Cerebellum (tissue), 5 donors: Measurements from ENCODE around the genes KIF16B and OTOR.

DNA sequence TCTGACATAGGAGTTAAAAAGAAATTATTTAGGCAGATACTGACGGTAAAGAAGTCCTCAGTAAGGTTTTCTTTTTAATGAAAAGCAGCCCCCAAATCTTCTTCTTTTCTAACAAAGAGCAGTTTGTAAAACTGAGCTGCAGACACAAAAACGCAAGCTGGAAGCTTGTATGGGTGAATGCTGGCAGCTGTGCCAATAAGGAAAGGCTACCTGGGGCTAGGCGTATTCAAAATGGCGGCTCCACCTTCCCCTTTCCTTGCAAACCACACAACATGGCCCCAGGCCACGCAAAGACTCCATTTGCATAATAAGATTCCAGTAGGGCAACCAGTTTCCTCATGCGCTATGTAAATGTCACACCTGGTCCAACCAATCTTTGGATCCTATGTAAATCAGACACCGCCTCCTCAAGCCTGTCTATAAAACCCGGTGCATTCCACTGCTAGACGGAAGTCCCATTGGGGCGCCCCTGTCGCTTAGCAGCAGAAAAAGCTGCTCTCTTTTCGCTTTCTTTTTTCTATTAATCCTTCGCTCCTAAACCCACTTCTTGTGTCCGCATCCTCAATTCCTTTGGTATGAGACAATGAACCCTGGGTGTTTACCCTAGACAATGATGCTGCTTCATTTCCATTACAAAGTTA, 505.9 kb upstream of the BTBD3 start:
- PRO-cap, 3 experiments, result no peak in any of the 3 experiments
- RAMPAGE, long total RNA, result no peak

DNA sequence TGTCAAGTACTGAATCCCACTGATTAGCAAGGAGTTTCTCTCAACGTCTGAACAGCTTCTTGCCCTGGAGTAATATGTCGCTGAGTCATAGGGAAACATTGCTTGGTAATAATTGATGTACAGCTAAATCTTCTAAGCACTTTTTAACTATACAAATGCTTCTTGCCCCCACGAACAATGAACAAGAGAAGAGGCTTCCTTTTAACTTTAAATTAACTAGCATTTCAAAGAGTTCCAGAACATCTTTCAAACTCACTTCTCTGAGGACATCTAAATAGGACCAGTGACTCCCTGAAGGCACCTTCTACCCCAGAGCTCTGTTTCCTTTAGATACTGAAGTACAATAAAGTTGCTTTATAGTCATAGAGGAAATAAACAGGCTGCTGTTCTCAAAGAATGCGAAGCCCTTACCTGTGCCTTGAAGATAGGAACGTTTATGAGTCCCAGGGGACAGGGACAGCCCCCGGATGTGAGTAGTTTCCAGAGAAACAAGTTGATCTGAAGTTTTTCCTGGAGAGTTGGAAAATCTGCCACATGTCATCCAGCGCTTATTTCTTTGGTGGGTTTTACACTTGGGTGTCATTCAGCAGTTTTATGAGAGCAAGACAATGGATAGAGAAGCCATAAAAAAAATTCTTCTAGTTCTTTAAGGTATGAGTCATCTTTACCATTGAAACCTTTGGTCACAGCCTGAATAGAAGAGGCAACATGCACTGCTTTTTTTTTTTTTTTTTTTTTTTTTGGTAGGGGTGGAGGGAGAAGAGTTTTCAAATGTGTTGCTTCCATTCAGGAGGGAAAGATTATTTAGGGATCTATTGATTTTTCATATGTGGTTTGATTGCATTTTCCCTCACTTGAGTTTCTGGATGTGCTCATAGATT, 462.4 kb upstream of the BTBD3 start:
- PRO-cap, 3 experiments, result no peak in any of the 3 experiments
- RAMPAGE, long total RNA, result no peak

DNA sequence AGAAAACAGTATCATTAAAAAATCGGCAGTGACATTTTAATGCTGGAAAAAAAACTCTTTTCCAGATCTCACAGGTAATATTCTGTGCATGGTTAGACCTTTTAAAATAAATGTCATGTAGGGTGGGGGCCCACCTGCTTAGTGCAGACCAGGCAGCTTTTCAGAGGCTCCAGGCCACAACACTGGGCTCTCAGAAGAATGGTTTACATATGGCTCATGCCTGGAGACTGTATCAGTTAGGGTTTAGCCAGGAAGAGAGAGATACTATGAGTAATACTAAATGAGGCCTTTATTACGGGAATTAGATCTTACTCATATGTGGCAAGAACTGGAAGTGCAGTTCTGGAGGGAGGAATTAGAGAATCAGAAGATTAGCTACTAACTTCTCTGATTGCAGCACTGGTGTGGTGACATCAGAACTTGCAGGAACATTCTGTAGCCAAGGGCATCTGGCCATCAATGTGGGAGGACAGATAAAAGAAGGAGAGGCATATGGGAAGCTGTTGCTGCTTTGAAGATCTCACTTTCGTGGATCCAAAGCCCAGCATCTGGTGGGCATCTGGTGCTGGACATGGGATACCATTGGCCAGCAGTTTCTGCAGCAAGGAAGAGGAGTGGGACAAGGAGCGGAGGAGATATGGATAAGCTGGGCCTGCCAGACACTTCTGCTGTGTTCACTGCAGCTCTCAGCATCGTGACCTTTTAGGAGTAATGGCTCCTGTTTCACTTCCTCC, 248.4 kb downstream of the BTBD3 start:
- PRO-cap, 3 experiments, result no peak in any of the 3 experiments
- RAMPAGE, long total RNA, result no peak

DNA sequence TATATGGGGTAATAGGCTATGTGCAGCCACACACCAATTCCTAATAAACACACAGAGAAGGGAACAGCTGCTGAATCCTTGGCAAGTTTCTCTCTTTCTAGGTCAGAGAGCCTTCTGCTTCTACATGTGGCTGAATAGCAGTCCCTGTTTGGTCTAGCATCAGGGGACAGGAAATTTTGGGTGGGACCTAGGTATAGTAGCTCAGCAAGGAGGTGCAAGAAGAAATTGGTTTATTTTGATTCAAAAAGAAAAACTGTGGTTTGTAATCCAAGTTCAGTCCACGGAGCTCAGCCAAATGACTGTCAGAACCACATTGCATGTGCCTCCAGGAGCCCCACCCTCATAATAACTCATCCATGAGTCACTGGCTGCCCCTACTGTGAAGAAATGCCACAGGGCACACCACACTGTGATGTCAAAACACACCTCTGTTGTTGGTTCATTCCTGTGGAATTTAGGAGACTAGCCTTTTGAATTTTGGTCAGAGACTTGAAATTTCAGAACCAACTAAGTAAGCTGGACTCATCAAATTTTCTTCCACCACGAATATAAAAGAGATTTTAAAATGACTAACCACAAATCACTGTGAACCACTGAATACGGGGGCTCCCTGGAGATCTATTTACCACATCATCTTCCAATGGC, 21.2 kb downstream of the SPTLC3 start:
- PRO-cap, 3 experiments, result no peak in any of the 3 experiments
- RAMPAGE, long total RNA, result no peak

- PRO-cap, 3 experiments, result no peak in any of the 3 experiments
- RAMPAGE, long total RNA, result no peak
Observed at GRCh38 chr20:14226689-14227399, 110.6 kb downstream of the FLRT3 start.

- PRO-cap, 3 experiments, result no peak in any of the 3 experiments
- RAMPAGE, long total RNA, result no peak
Observed at GRCh38 chr20:15196546-15197215, 859.3 kb upstream of the FLRT3 start.

DNA sequence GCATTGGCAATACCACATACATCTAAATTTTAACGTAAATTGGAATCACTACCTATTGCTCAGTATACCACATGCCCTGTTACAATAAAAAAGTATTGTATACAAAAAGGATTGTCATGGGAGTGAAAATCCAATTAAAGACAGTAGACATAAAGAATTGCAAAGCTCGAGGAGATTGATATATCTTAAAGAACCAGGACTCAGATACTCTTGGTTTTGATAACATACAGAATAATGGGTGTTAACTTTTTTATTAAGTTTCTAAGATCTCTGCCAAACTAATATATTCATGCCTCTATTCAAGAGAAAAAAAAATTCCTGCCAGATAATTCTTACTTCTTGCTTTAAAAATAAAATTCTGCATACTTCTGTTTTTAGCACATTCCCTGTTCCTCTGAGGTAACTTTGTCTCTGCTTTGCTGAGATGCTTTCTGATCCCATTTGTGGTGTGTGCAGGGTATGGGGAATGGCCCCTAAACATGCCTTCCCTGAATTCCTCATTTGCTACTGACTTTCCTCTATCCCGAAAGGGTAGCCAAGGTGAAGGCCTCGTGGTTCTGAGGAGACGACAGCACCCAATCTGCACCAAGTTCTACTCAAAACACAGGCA, 958.6 kb downstream of the KIF16B start:
- PRO-cap, 3 experiments, result no peak in any of the 3 experiments
- RAMPAGE, long total RNA, result no peak

GRCh38 chr20:16340366-16340982, 232.8 kb downstream of the KIF16B start:
- PRO-cap, 3 experiments, result no peak in any of the 3 experiments
- RAMPAGE, long total RNA, result no peak

DNA sequence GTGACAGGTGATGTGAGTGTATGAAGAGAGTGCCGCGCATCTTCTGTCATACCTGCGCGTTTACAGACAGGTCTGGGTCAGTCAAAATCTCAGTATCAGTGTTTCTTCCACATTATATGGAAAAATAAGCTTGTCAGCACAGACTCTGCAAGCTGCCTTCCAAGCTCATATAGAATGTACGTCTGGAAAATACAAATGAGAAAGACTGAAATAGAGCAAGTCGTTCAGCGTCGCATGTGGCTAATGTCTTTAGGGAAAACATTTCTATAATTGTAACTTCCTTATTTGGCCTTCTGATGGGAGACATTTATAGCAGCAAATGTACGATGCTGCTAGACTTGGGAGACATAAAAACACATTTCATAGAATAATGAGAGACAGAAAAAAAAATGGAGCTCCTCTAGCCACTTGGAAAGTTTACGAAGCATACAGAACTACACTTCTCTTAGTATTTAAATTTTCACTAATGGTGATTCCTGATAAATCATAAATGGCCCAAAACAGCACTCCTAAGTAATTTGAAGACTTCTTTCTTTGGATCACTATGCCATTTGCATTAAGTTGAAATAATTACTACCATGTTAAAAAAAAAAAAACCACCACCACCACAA, 122.2 kb downstream of the KIF16B start:
- PRO-cap, 3 experiments, result no peak in any of the 3 experiments
- RAMPAGE, long total RNA, result no peak

DNA sequence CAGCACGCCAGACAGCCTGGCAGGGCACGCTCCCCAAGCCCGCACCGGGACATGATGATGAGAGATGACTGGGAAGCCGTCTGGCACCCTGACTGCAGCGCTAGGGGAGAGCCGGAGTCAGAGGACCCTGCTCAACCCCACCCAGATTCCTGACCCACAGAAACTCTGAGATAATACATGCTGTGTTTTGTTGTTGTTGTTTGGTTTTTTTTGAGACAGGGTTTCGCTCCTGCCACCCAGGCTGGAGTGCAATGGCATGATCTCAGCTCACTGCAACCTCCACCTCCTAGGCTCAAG, 42.8 kb downstream of the KIF16B start:
- PRO-cap, 3 experiments, result no peak in any of the 3 experiments
- RAMPAGE, long total RNA, result no peak

GRCh38 chr20:16572839-16573936, at the start of gene KIF16B:
KIF16B (minus strand) TSS chr20:16573448.
- PRO-cap, 3 experiments, result peak in 3 of 3 experiments; most common plus-strand start chr20:16573540 (in 2); most common minus-strand start chr20:16573371 (in 1)
- RAMPAGE, long total RNA, result no peak

- PRO-cap, 3 experiments, result no peak in any of the 3 experiments
- RAMPAGE, long total RNA, result no peak
Observed at GRCh38 chr20:16748046-16748517, at the start of gene OTOR. OTOR (plus strand) TSS chr20:16748358.

GRCh38 chr20:17006497-17006958, 220.3 kb upstream of the PCSK2 start:
- PRO-cap, 3 experiments, result no peak in any of the 3 experiments
- RAMPAGE, long total RNA, result no peak

GRCh38 chr20:17431442-17431927, 99.7 kb downstream of the BFSP1 start:
- PRO-cap, 3 experiments, result no peak in any of the 3 experiments
- RAMPAGE, long total RNA, result no peak

DNA sequence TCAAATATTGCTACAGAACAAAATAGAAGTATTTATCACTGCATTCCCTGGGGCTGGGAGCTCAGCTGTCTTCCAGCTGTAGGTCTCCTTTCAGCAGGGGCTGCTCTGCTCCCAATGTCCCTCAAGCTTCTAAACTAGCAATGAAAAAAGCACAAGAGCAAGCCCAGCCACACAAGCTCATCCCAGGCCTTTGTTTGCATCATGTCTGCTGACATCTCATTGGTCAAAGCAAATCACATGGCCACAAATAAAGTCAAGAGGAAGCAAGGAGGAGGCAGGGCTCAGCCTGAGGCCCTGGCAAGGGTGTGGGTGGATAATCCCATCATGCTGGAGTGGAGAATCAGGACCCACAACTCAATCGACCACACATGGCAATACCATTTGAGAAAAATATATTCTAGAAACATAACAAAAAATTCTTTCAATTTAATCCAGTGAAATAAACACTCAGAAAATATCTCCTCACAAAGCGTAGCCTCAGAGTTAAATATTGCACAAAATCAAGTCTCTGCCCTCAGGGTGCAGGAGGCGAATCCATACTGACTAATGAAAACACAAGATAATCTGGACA, 2.3 kb upstream of the BFSP1 start:
- PRO-cap, 3 experiments, result no peak in any of the 3 experiments
- RAMPAGE, long total RNA, result no peak

GRCh38 chr20:17614919-17615745, 45.3 kb downstream of the DSTN start:
- PRO-cap, 3 experiments, result no peak in any of the 3 experiments
- RAMPAGE, long total RNA, result no peak

- PRO-cap, 3 experiments, result no peak in any of the 3 experiments
- RAMPAGE, long total RNA, result no peak
Observed at GRCh38 chr20:17636629-17637296, 45.3 kb downstream of the RRBP1 start.

- PRO-cap, 3 experiments, result no peak in any of the 3 experiments
- RAMPAGE, long total RNA, result no peak
Observed at GRCh38 chr20:17656889-17657651, 25.0 kb downstream of the RRBP1 start.

DNA sequence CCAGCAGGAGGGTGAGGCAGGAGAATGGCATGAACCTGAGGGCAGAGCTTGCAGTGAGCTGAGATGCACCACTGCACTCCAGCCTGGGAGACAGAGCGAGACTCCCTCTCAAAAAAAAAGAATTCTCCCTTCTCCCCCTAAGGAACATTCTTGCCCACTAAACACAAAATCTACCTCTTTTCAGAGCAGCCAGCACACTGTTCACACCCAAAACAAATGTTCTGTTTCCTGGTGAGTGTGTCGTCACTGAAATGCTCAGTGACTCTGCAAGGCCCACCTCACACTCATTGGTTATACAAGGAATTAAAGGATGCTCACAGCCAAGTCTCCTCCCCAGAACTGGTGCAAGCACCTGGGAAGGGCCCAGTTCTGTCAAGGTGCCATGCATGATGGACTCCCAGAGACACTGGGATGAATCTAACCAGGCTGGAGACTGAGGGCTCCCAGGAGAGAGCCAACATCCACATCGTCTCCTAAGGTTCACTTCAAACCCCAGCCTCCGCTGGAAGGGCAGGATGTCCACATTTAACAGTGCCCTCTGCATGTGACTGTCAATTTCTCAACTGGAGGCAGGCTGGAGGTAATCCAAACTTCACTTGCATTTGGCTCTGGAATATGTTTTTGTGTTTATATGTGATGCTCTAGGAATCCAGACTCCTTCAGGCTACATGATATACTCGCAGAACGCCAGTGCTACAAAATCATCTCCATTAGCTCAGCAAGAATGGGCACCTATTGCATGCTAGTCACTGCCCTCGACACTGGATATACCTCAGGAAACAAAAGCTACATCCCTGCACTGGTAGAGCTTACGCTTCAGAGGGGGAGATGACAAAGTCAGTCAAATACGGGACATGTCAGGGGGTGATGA, 7.2 kb downstream of the RRBP1 start:
- PRO-cap, 3 experiments, result no peak in any of the 3 experiments
- RAMPAGE, long total RNA, result no peak

DNA sequence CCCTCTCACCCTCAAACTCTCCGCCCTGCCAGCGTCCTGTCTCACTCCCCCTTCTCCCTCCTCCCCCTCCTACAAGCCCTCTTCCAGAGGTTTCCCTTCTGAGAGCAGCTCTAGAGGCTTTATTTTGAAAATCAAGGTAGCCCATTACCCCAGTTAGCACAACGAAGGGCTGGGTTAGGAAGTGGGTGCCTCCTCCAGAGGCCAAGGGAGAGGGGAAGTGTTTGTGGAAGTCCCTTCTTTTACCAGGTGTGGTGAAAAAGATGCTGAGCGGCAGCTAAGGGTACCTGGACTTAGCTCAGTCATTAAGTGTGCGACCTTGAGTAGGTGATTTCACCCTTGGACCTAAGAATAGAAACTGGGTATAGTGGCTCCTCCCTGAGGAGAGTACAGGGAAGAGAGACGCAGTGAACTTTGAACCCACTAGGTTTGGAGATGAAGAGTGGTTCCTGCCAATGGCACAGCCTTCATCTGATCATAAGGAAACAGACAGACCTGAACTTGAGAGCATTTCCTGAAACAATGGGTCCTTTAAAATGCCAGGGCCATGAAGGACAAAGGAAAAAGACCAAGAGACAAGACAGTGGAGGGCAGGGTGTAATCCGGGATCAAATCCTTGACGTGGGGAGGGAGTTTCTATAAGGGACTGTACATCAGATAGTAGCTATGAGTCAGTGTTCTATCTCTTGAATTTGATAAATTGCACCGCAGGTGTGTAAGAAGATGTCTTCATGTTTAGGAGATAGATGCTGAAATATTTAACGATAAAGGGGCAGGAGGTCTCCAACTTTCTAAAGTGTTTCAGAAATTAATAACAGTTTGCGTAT, 124.0 kb downstream of the BANF2 start:
- PRO-cap, 3 experiments, result no peak in any of the 3 experiments
- RAMPAGE, long total RNA, result no peak